HT-29 (cell line): ENCODE results near the genes ST6GALNAC2, MGAT5B and SEC14L1.

DNA sequence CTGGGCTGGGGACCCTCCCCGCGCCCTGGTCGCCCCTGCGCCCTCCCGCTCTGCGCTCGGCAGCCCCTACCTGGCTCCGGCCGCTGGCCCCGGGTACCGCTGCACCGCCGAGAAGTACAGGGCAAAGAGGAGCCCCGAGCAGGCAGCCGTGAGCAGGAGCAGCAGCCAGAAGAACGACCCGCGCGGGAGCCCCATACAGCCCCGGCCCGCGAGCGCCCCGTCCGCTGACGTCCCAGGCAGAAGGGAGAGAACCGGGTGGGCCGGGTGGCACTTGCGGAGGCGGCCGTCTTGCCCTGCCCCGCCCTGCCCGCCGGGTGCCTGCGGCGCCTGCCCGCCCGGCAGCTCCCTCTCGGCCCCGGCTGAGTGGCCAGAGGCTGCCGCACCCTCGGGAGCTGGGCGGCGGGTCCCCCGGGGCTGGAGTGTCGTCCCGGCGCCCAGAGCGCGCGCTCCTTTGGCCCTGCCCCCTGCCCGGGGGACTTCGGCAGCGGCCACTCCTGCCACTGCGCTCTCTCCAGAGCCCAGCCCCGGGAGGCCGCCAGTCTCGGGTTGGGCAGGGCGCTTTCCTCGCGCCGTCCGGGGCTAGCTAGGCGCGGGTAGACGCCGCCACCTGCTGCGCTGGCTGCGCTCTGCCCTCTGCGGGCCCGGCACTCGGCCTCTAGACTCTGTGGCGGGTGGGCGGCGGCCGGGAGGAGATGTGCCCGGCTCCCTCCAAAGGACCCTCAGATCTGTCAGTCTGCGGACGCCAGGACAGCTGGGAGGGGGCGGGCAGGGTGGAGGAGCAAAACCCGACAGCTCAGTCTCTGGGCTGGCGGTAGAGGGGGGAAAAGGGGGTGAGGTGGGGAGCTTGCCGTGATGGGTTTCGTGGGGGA lies at the start of gene ST6GALNAC2:
Gene ST6GALNAC2, minus strand, starts transcription at position 247 of the 869 bp plus-strand sequence.
- RAMPAGE, long total RNA = no peak

DNA sequence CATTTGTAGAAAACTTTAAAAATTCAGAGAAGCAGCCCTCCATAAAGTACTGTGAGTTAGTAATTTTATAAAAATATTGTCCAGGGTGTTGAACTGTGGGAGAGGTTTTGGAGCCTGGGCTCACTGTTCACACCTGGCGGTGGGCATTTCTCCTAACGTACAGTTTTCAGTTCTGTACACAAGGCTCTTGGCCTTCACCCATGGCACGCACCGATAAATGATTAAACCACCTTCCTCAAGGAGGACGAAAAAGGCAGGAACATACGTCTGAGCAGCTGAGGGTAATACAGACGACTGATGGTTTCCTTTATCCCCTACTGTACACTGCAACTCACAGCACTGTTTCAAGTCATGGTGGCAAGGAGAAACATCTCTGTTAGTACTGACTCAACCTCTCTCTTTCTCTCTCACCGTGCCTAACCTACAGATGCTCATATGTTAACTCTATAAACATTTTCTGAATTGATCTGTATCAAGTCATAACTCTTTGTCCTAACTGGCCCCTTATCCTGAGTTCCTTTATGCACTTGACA lies 1.5 kb upstream of the ST6GALNAC1 start:
- RAMPAGE, long total RNA = no peak

- RAMPAGE, long total RNA = no peak
Observed at GRCh38 chr17:76687466-76687908, 23.3 kb downstream of the MXRA7 start.

GRCh38 chr17:76709904-76710517 lies 754 bp downstream of the MXRA7 start:
- RAMPAGE, long total RNA = no peak

GRCh38 chr17:76725304-76725840 lies 1.0 kb downstream of the JMJD6 start:
- RAMPAGE, long total RNA = no peak

DNA sequence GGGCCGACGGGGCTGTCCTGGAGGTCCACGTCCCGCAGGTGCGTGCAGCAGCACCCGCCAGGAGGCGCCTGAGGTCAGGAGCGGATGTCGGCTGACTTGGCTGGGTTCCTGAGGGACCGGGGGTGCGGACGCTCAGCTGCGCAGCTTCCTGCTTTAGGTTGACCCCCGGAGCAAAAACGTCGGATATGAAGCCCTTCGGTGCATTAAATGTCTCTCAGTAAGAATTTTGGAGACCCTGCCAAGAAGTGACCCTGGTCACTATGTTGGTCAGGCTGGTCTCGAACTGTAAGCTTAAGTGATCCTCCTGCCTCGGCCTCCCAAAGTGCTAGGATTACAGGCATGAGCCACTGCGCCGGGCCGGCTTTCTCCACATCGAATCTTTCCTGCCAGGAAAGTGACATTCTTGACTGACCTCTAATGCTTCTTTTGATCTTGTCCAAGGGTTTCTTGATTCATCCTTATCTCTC lies 535 bp downstream of the METTL23 start:
- RAMPAGE, long total RNA = no peak

DNA sequence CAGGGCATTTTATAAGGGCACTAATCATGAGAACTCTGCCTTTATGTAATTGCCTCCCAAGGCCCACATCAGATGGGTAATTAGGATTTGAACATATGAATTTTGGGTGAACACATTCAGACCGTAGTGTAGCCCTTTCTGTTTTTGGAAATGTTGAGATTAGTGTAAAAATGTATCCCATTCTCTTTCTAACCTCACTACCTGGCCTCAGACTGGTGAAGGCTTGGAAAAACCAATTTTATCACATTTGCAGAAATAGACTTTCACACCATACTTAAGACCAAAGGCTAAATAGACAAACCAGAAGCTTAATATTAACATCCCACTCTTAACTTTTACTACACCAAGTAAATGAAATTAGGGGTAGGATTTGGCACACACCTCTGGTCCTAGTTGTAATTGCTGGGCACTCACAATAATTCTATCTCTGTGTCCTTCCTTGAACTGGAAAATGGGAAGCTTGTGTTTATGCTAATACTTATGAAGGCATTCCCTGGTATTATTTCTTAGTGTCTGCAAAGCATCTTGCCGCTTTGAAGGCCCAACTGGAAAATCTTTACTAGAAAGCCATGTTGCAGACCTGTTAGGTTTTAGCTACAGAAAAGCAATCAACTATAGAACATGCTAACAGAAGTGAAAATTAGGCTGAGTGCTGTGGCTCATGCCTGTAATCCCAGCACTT lies 4.9 kb downstream of the METTL23 start:
- RAMPAGE, long total RNA = no peak

DNA sequence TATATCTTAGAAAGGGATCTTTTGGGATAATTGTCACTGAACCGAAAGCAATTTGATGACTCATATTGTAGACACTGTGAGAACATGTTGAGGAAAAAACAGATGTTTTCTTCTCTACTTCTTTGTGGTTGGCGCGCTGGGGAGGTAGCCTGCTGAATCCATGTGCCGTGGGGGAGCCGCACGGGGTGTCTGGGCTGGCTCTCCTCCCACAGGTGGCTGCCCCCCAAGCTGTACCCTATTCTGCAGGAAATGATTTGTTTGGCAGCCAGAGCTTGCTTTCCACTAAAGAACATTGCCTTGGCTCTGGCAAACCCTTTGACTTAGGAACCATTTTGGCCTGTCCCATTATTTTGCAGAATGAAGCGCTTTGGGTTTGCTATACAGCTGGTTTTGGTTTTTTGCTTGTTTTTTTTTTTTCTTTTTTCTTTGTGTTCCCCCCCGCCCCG lies 53.5 kb downstream of the MFSD11 start:
- RAMPAGE, long total RNA = no peak

DNA sequence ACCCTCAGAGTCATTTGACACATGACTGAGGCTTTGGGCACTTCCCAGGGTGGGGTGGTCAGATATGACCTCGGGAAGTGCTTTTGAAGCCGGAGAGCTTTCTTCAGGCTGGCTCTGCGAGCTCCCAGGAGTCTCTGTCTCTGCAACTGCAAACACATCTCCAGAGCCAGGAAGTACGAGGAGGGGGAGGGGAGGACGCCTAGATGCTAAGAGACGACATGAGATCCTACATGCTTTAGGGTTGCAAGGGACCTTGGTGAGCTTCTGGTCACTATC lies 661 bp upstream of the MGAT5B start:
- RAMPAGE, long total RNA = no peak

- RAMPAGE, long total RNA = no peak
Observed at GRCh38 chr17:76867988-76868798, at the start of gene MGAT5B. TSS of gene MGAT5B (plus strand) at chr17:76868404.

DNA sequence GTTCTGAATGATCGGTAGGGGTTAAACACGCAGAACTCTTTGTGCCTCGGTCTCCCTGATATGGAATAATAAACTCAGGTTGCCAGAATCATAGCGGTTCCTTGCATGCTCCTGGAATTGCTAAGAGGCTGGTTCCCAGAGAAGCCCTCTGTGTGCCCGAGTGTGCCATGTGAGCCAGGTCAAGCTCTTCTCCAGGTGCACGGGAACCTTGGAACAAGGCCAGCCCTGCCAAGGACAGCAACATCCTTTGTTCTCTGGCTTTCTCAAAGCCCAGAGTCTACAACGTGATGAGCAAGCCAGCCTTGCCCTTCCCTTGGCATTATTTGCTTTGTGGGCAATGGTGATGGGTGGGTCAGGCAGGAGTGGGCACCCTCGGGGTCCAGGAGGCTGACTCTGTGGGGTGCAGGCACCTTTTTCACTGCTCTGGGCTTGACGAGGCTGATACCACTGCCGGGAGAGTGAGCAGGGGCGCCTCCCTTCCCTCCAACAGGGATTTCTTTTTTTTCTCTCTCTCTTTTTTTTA lies 14.2 kb upstream of the SEC14L1 start:
- RAMPAGE, long total RNA = no peak

DNA sequence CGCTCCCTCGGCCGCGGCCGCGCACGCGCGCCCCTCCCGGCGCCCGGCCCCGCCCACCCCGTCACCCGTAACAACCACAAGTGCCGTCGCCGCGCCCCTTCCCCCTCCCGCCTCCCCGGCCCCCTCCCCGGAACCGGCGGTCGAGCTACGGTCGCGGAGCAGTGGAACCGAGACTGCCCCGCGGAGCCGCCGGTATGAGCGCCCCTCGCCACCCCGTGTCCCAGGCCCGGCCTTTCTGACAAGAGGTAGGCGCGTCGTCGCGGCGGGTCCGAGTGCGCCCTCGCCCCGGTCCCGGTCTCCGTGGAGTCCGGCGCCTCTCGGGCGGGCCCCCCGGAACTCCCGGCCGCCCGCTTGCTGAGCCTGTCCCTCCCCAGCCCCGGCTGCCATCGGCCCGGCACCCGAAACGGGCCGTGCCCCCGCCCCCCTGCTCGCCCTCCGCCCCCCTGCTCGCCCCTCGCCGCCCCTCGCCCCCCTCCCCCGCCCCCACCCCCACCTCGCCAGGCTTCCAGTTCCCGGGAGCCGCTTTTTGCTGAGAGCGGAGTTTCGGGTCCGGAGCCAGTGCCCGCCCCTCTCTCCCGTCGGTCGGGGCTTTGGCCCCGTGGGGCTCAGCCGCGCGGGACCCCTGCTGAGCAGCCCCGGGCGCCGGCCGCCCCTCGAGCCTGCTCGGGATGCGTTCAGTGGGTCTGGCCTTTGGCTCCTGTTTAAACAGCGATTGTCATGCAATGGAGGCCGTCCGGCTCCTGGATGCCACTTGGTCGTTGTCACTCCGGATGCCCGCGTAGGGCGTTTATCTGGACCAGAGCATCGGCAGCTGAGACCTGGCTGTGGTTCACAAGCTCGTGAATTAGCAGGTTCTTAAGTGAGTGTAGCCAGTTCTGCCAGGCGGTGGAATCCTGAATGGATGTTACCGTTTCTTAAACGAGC lies at the start of gene SEC14L1:
Gene SEC14L1, plus strand, starts transcription at position 107 of the 924 bp plus-strand sequence.
- RAMPAGE, long total RNA = no peak

GRCh38 chr17:77210101-77210797 lies 69.5 kb downstream of the SEC14L1 start:
- RAMPAGE, long total RNA = no peak

GRCh38 chr17:77228176-77228934 lies 52.9 kb upstream of the SEPTIN9 start:
- RAMPAGE, long total RNA = no peak

DNA sequence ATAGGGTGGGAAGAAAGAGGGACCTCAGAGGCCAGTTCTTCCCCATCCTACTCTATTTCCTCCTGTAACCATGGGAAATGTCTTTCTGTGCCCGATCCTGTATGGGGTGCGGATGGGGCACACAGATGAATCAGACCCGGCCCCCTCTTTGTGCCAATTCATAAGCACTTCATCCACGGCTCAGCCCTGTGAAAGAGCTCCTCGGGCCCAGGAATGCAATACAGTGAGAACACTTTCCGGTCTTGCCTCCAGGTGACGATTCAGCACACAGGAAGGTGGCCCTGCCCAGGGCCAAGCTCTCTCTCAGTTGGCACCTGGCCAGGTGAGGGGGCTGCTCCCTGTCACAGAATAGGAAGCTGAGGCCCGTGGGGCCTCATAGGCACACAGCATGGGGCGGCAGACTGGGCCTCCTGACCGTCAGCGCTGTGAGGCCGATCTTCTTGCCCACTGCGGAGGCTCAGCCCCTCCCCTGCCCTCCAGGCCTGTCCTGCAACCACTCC lies 26.4 kb upstream of the SEPTIN9 start:
- RAMPAGE, long total RNA = no peak

DNA sequence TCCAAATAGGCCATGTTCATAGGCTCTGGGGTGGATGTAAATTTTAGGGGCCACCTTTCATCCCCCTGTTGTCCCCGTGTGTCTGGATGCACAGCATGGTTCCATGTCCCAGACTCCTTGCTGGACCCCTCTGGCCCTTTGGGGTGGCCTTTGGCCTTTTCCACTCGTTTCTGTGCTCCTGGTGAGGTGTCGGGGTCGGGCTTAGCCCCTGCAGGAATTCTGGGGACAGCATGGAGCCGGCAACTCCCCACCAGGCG lies 42.9 kb downstream of the SEPTIN9 start:
- RAMPAGE, long total RNA = no peak

DNA sequence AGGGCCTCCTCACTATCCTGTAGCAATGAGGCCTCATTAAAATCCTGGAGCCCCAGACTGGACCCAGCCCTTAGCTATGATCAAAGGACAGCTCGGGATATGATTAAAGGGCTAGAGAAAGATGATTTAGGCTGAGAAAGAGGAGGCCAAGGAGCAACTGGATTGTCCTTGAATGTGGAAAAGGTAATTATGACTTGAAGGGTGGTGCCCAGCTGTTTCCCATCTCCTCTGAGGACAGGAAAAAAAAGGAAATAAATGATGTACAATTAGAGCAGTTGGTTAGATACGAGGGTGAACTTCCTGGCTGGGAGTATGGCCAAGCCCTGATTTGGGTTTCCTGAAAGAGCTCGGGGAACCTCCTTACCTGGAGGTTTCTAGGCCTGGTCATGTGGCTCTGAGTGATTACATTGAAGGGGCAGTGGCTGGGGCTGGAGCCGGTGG lies 89.5 kb downstream of the SEPTIN9 start:
- RAMPAGE, long total RNA = no peak

DNA sequence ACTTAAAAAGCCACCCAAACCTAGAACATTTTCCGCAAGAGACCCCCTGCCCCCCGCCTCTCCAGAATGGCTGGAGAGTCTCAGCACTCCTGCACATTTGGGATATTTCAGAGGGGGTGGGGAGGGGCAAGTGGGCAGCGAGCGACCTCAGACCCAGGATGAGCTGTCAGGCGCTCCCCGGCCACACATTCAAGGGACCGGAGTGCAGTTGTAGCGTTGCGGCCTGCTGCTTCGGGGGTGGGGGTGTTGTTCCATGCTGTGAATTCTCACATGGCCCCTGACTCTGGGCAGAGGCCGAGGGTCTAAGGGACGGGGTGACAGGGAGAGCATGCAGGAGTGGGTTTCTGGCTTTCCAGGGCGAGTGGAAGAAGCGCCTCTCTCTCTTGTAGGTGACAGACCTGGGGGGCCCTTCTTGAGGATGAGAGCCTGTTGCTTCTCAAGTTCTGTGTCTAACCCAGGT lies 90.6 kb downstream of the SEPTIN9 start:
- RAMPAGE, long total RNA = no peak

DNA sequence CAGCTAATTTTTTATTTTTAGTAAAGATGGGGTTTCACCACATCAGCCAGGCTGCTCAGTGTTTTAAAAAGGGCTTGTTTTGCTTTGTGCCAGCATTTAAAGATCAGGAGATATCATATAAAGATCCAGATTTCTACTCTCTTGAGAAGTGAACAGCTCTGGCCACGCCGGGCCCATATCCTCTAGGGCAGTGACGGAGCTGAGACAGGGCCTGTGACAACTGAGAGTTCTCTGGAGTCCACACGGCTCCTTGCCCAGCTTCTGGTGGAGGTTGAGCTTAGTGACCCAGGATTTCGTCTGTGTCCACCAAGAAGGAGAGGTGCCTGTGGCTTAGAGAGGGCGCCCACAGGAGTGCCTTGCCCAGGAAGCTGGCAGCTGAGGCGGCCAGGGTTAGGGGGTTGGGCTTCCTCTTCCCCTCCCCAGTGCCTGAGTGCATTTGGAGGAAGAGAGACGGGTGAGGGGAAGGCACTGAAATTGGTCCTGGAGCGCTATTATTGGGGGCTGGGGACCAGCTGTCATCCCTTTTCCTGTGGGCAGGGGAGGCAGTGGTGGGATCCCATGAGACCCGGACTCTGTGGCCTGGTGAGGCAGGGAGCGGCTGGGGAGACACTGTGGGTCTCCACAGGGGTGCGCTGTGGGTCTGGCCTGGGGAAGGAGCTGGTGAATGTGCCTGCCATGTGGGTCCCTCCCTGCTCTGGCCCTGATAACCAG lies 119.0 kb downstream of the SEPTIN9 start:
- RAMPAGE, long total RNA = no peak

DNA sequence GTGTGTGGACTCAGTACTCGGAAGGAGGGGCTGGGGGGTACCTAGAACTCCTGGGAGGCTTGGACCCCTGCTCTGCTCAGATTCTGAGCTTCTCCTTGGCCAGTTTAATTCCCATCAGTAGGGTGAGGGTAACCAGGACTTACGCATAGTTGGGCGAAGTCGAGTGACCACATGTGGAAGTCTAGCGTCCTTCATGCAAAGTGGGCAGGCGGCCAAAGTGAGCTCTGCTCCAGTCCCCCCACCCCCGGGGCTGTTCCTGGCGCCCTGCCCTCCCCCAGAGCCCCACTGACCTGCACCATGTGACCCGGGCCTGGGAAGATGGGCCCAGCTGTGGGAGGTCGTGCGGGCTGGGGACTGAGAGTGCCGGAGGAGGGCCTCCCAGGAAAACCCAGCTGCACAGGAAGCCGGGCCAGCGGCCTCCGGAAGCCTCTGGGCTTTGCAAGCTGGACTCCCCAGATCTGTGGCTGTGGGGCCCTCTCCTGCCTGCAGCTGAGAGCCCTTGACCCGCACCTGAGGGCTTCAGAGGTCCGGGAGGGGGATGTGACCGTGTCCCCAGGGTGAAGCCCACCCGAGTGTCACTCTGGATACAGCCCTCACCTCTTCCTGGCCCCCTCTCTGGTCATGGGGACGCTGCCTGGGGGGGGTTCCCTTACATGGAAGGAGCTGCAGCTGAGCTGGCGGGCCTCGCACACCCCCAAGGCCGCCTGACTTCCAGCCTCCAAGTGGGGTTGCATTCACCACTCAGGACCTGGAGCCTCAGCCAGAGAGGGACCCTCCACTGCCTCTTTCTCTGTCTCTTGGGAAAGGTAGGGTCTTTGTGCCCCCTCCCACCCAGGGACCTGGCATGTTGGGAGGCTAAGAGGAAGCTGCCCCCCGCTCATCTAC lies 143.8 kb downstream of the SEPTIN9 start:
- RAMPAGE, long total RNA = no peak